ENCODE results near the gene CNGA3.

DNA sequence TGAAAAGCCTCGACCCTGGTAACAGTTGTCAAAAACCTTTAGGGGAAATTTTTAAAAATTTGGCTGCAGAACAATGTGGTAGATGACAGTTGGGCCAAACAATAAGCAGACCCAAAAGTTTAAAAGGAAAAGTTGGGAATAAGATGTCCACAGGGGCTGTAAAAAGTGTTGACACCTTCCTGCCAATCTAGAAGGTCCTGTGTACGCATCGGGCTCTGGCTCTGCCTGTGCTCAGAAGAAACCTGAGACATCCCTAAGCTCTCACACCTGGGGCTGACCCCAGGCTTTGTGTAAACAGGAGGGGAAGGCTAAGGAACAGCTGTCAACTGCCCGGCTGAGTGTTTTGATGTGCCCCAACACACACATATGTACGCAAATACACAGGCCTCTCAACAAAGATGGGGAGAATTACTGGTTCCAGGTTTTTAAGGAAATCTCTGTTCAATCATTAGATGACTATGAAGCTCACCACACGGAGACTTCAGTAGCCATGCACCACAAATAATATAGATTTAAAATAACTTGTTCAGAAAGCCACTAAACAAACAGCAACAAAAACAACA, 59.5 kb downstream of the TMEM131 start:
- PRO-cap, result no peak

DNA sequence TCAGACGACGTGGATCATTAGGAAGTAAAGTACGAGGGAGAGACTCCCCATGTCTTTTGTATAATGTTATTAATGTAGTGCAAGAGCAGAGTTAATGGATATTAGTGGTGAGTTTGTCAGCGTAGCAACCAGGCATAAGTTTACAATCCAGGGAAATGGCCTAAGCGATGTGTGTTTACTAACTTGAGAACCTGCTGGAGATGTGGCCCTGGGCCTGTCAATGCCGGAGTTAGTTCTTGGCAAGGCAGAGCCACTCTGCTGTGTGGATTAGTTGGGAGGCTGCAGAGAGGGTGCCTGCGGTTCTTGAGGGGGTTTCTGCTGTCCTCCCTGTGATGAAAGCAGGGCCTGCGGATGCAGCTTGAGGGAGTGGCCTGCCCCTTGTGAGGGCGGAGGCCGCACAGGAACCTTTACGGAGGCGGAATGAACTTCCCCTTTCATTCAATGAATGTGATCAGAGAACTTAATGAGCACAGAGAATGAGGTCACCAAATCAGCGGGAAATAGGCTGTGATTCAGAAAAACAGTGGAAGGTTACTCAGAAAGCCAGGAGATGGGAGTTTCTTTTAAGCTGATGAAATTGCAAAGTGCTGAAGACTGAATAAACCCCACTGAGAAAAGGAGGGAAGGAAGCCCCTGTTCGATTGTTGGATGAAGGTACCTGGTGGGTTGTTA, 47.2 kb downstream of the VWA3B start:
- PRO-cap, result no peak

- PRO-cap, result no peak
These were observed at the start of gene CNGA3 for GRCh38 chr2:98346137-98346589. CNGA3 (plus strand) TSS chr2:98346456.

DNA sequence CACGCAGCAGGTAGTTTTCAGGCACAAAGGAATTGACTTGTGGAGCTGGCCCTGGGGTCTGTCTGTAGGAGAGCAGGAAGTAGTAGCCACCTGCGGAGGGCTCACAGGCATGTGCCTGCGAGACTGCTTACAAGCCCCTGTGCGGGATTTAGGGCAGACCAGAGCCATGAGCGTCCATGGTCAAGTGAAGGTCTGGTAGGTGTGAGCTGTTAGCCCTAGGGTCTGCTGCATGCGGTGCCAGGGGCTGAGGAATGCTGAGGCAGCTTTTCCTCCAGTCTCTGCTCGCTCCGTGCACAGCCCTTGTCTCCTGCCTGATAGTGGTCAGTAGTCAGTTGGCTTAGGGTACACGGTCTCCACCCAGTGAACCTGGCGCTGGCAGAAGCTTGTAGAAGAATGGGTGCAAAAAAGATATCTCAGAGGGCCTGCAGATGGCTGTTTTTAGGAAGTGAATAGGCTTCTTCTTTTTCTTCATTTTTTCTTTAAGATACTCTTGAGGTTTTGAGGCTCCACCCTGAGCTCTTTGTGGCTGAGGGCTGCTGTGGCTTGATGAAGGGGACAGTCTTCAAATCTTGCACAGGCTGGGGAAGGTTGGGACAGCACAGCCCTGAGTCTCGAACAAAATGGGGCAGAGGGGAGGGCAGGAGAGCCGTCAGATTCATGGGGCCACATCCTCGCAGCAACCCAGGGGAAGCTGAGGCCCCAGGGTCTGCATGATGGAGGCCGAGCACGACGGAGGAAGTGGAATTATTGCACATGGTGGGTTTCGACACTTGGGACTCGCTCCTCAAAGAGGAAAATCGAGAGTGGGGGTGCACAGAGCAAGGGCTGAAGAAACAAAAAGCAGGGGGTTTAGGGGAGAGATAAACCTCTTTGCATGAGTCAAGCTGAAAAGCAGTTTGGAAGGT, 19.2 kb downstream of the INPP4A start:
- PRO-cap, result no peak

DNA sequence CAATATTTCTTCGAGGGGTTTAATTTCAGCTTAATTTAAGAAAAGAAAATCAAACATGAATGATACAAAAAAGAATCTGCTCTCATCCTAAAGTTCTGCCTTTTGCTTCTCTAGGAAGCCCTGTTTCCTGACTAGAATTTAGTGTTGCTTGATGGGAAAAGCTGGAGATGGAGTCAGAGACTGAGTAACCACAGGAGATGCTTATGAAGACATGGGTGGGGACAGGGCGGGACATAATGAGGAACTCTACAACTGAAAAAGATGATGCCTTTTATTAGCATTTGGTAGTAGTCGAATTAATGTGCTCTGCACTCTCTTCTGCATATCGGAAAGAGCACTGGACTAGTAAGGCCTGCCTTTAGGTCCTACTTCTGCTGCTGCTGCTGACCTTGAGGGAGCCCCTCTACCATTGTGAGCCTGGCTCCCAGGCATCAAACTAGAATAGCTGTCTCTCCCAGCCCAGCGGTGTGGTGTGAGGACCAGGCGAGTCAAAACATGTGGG, 61.4 kb downstream of the INPP4A start:
- PRO-cap, result no peak

GRCh38 chr2:98663217-98664155, 55.1 kb downstream of the UNC50 start:
- PRO-cap, result no peak

DNA sequence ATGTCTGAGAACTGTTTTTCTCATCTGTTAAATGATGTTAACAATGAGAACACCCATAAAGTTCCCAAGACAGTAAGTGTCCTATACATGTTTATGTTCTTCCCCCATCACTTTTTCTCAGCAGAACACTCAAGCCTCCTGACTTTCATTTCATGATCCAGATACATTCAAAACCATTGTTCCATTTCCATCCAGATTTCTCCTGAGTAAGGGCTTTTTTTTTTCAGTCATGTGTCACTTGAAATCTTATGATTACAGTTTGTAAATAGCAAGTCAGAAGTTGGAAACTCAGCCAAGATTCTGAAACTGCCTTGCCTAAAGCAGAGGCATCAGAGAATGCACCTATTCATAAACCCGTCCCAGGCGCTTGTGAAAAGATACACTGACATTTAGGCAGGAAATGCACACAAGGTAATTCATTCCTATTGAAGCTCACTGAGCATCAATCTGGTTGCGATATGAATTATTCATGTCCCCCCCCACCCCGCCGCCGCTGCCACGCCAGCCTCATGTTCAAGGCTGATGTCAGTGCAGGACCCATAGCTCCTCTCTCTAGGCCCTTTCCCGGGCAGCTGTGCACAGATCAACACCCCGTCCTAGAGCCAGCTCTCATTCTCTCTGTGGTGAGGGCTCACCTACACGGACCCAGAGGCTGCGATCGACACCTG, 30.4 kb upstream of the MGAT4A start:
- PRO-cap, result no peak

DNA sequence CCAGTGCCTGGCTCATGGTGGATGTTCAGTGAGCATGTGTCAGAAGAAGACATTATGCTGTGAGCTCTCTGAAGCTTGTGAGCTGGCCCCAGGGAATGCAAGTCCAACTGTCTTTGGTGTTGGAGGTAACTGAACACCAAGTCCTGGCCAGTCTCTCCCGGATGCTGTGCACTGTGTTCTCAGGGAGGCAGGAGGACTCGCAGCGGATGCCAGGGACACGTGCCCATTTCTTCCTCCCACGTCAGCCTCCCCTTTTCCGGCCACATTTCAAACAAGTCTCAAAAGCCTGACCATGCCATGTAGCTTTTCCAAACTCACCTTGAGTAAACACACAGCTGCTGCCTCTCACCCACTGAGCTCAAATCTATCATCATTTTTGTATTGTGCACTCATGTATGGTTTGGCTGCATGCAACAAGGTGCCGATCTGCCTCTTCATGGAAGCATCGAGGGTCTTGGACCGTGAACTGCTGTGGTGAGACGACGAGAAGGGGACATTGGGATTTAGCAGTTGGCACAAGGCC, 44.3 kb upstream of the MGAT4A start:
- PRO-cap, result no peak

DNA sequence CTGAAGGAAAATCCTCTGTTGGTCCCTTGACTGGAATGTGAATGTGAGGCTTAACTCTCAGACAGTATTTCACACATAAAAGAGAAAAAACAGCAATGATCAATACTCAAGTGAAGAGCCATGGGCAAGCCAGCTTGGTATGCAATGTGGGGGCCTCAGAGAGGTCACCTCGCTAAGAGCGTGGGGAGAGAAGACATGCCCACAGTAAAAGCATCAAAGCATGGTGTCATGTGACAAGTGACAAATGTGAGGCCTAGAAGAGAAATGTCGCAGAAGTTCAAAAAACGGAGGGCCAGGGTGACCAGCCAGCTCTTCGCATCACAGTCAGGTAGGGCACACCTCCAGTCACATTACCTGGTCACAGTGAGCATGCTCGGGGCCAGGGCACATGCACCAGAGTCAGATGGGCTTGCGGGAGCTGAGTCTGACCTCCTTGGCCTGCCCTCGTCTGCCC, 37.8 kb downstream of the CRACDL start:
- PRO-cap, result no peak

GRCh38 chr2:99197877-99198504, 17.0 kb downstream of the MRPL30 start:
- PRO-cap, result no peak

- PRO-cap, result no peak
These were observed 325.6 kb downstream of the AFF3 start for GRCh38 chr2:99816603-99817340.

- PRO-cap, result no peak
These were observed 292.4 kb downstream of the AFF3 start for GRCh38 chr2:99850007-99850467.

DNA sequence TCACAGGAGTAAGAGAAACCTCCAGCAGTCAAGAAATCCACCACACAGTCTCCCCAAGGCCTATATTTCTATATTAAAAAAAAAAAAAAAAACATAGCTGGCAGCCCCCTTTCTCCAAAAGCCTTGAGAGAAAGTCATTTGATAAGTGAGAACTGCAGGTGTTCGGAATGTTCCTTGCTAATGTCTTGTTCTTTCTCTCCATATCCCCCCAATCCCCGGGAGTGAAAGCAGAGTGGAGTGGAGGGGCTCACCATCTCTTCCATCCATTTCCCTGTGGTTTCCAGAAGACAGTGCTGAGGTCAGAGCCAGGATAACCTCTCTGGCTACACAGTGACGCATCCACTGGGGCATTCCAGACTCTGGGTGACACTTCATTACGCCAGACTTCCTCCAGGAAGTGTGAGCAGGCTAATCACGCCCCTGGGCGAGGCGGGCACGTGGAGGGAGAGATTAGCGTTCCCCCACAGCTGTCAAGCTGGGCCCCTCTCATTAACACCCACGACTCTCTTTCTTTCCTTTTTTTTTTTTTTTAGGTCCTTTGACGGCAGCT, 274.8 kb downstream of the AFF3 start:
- PRO-cap, result no peak

- PRO-cap, result no peak
These were observed 244.1 kb downstream of the AFF3 start for GRCh38 chr2:99898225-99898849.

DNA sequence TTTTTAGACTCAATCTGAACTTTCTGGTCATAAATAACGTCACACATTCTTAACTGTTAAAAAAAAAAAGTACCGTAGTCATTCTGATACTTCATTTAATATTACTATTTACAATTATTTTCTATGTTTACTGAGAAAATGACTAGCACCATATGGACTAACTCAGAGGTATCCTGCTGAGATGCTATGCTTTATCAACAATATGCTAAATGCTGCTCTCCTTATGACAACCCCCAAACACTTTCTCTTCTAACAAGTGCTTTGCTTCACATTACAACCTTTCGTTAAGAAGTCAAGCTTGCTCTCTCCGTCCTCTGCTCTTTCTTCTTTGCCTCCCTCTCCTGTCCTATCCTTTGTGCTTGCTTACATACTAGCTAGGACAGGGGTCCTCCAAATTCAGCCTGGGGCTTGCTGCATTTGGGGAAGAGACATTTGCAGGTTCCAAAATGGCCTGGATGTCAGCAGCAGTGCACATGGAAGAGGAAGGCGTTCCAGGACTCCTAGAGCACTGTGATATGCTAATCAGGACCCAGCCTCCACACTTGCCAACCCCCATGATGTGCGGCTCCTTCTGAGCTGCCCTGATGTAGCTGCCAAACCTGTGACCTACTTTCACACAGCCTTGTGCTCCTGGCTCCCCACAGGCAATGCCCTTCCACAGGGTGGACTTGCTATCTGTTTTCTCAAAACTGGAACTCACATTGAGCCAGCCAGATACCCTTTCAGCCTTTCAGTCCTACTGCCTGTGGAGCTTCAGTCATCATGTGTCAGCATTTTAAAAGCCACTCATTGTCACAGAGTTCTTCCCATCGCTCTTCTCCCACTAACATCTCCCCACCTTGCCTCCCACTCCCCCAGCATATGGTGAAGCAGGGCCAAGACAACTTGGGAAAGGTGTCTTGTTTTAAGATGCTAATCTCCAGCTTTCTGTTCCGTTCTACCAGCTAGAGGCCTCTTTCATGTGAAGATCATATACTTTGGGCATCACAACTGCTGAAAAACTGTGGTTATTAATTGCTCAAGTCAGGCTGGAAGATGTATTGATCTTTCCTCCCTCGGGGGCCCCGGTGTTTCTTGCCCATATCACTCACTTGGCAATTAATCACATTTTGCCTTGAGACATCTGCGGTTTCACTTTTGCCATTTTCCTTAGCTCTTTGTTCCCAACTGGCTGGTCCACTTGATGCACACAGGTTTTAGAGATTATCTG, 181.7 kb downstream of the AFF3 start:
- PRO-cap, result no peak

DNA sequence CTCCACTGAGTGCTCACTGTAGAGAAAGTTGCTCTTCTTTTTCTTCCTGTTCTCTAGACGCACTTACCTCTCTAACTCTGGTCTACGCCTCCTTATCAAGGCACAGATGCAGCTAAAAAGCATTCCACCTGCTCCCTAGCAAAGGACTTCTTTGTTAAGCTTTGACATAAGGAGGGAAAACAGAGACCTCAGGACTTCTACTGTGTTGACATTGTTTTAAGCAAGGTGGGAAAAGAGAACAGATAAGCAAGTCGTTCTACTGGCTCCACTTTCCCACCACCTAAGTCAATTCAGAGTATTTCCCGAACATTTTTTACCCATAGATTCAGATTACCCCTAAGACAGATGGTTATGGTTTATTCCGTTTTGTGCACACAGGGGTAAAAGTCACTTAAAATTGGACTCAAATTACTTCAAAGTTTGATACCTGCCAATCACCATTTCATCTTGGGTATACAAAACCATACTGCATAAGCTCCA, 169.2 kb downstream of the AFF3 start:
- PRO-cap, result no peak

DNA sequence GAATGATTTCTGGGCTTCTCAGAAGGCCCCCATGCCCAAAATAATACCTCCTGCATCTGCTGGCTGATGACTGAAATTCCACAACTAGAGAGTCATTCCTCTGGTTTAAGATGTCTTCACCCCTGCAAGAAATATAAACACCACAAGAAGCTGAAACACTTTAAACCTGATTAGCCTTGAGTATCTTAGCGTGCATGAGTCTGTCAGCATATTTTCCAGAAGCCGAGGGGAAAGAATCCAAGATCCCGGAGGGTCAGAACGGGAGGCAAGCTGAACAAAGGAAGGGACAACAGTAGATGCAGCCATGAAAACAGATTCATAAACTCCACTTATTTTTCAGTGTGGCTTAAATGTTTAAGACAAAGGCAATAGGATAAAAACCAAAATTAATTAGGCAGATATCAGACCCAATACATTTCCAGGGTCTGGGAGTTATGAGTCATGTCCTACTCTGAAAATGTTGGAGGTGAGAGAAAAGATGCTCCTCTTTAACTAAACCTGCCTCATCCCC, 130.9 kb downstream of the AFF3 start:
- PRO-cap, result no peak

DNA sequence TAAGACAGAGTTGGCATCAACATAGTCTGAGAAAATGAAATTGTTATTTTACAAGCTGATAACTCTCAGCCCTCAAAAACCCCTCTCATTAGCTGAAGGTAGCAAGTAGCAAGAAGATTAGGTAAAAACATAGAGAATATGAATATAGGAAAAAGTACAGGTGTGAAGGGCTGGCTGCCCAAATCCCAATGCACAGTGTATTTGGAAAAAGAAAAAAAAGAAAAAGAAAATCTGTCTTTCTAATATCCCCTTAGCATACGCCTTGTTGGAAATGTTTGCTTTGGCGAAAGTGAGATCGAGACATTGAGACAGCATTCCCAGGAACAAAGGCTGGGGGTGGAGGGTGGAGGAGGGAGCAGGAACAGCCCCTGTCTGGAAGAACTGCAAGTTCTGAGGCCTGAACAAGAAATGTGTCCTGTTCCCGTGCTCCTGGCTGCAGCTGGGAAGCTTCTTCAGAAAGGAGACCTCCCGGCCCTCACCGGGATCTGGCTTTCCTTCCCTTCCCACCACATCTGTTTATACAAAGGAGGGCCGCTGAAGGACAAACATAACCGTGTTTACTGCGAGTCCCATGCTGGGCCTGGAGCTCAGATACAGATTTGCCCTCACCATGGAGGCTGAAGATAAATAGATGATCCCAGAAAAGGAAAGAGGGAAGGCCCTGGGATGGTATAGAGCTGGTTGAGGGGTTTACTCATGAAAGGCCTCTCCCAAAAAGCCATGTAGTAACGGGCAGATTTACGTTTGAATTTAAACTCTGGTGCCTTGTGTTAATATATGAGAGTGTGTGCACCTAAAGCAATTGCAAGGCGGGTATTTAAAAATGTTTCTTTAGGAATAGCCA, 35.9 kb downstream of the AFF3 start:
- PRO-cap, result no peak

- PRO-cap, result no peak
These were observed 49.5 kb downstream of the LONRF2 start for GRCh38 chr2:100272560-100273443.

DNA sequence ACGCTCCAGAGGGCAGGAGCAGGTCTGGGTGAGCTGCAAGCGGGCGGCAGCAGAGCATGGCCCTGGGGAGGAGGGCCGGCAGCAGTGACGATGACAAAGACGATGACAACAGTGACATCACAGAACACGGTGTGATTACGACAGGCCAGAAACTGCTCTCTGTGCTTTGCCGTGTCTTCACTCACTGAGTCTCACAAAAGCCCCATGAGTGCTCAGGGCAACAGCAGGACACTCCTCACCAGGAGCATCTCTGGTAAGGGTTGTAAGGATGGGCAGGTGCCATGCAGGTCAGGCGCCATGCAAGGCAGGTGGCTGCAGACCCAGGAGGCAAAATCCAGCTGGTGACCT, 23.2 kb downstream of the CHST10 start:
- PRO-cap, result no peak

All from ascending aorta (tissue), 1 donor.